GM12891 (cell line): ENCODE measurements around the gene ZNF346.

DNA sequence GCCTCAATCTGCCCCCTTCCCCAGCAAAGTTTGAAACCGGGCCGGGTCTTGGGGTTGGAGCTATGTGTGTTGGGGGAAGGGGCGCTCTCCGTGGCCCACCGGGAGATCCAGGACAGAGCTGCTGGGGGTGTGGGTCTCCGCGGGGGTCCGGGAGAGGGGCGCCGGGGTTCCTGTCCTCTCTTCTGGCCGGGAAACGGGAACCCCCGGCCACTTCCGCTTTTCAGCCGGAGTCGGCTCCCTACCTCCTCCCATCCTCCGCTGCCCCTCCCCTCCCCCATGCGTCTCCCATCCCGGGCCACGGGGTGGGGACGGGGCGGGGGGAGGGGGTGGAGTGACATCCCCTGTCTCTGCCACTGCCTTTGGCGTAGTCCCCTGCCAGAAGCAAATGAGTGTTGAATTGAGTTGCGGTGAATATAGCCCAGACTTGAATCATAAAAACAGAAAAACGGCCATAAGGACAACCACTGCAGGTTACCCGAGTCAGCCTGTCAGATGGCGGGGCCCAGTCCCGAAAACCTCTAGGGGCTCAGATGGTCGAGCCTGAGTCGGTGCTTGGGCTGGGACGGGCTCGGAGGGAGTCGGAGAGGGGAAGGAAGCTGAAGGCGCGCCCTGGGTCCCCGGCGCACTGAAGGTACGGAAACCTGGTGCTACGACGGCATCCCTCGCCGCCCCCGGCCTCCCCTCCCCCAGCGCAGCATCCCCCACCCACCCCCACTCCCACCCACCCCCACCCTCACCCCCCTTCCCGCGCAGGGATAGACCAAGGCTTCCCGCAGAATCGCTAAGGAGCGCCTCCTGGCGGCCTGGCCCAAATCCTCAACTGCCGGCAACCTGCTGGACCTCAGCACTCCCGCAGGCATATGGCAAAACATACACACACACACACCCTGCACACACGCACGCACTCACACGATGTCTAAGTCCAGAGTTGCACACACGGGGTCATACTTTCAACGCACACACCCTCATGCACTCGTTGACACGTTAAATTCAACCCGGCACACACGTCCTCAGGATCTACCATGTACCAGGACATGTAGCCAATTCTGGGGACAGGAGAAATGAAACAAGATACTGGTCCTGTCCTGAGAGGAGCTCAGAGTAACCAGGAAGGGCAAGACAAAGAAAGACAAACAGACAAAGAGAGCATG lies 1.4 kb downstream of the CPLX2 start:
- RRBS: 3% methylated on average over 20 of the region's 61 CpGs

DNA sequence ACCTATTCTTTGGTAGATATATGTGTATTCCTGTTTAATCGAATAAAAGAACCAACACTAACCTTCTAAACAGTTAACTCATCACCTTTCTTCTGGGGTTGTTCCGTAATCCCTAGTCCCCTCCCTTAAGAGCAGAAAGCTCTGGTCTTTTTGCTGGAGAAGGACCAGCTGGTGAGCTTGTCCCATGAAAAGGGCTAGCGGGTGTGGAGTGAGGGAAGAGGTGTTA lies 271 bp upstream of the THOC3 start:
- RRBS: no CpG with 5 or more reads among the region's 3 CpGs

DNA sequence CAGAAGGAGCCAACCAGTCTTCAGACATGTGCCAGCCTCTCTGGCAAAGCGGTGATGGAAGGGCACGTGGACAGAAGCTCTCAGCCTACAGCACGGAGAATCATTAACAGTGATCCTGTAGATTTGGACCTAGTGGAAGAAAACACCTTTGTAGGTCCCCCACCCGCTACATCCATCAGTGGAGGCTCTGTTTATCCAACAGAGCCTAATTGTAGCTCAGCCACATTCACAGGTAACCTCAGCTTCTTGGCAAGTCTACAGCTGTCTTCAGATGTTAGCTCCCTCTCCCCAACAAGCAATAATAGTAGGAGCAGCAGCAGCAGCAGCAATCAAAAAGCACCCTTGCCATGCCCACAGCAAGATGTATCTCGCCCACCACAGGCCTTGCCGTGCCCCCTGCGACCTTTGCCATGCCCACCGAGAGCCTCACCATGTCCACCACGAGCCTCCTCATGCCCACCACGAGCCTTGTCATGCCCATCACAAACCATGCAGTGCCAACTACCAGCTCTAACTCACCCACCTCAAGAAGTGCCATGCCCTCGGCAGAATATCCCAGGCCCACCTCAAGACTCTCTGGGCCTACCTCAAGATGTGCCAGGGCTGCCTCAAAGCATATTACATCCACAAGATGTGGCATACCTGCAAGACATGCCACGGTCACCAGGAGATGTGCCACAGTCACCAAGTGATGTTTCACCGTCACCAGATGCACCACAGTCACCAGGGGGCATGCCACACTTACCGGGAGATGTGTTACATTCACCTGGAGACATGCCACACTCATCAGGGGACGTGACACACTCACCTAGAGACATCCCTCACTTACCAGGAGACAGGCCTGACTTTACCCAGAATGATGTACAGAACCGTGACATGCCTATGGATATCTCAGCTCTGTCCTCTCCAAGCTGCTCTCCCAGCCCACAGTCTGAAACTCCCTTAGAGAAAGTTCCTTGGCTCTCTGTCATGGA lies 51.9 kb downstream of the SIMC1 start:
- RRBS: no CpG with 5 or more reads among the region's 16 CpGs

- RRBS: no CpG with 5 or more reads among the region's 2 CpGs
These were observed 18.4 kb downstream of the GPRIN1 start for GRCh38 chr5:176591496-176591949.

DNA sequence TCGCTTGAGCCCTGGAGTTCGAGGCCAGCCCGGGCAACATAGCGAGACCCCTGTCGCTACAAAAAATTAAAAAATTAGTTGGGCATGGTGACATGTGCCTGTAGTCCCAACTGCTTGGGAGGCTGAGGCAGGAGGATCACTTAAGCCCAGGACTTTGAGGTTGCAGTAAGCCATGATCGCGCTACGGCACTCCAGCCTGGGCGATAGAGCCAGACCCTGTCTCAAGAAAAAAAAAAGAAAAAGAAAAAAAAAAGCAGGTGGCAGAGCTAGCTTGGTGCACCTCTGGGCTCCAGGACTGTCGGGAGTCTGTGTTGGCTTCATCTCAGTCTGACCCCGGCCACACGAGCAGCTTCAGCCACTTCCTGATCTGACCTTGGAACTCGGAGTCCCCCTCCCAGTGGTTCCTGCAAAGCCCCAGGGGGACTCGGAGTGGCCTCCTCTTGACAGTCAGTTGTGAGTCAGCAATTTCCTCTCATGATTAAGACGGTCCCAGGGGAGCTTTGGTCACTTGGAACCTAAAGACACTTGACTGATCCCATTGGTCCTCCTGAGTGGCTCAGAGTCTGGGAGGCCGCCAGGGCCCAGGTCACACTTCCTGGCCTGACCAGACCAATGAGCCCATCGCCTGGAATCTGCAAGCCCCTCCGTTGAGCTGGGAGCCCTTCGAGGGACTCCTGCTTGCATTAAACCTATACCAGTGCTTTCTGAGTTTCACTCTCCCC lies 28.9 kb downstream of the TSPAN17 start:
- RRBS: no CpG with 5 or more reads among the region's 19 CpGs

- RRBS: 1% methylated on average over 10 of the region's 67 CpGs
These were observed at the start of gene ZNF346 for GRCh38 chr5:177022453-177023149. ZNF346 (plus strand) TSS chr5:177022696.

DNA sequence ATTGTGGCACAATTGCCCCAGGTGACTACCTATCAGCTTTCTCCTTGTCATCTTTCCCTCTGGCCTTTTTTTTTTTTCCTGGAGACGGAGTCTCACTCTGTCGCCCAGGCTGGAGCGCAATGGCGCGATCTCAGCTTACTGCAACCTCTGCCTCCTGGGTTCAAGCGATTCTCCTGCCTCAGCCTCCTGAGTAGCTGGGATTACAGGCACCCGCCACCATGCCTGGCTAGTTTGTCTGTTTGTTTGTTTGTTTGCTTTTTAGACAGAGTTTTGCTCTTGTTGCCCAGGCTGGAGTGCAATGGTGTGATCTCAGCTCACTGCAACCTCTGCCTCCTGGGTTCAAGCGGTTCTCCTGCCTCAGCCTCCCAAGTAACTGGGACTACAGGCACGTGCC lies 6.8 kb upstream of the MXD3 start:
- RRBS: no CpG with 5 or more reads among the region's 9 CpGs

DNA sequence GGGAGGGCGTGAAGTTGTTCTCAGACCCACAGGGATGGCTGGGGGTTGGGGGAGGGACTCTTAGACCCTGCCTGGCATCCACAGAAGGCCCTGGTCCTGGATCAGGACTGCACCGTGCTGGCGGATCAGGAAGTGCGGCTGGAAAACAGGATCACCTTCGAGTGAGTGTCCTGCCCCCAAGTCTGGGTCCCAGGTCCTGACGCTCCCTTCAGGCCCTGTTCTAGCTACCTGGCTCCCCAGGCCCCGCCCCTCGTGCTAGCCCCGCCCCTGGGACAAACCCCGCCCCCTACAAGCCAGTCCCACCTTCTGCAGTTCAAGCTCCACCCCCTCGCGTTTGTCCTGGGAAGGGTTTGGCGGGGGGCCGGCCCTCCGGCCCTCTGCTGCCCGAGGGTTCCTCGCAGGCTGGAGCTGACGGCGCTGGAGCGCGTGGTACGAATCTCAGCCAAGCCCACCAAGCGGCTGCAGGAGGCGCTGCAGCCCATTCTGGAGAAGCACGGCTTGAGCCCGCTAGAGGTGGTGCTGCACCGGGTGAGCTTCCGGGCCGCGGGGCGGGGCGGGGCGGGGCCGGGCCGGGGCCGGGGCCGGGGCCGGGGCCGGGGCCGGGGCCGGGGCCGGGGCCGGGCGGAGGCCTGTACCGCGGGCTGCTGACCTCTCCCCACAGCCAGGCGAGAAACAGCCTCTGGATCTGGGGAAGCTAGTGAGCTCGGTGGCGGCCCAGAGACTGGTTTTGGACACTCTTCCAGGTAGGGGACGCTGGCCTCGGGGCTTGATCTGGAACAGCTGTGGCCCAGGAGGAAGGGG lies 13.0 kb downstream of the RGS14 start:
- RRBS: no CpG with 5 or more reads among the region's 51 CpGs

DNA sequence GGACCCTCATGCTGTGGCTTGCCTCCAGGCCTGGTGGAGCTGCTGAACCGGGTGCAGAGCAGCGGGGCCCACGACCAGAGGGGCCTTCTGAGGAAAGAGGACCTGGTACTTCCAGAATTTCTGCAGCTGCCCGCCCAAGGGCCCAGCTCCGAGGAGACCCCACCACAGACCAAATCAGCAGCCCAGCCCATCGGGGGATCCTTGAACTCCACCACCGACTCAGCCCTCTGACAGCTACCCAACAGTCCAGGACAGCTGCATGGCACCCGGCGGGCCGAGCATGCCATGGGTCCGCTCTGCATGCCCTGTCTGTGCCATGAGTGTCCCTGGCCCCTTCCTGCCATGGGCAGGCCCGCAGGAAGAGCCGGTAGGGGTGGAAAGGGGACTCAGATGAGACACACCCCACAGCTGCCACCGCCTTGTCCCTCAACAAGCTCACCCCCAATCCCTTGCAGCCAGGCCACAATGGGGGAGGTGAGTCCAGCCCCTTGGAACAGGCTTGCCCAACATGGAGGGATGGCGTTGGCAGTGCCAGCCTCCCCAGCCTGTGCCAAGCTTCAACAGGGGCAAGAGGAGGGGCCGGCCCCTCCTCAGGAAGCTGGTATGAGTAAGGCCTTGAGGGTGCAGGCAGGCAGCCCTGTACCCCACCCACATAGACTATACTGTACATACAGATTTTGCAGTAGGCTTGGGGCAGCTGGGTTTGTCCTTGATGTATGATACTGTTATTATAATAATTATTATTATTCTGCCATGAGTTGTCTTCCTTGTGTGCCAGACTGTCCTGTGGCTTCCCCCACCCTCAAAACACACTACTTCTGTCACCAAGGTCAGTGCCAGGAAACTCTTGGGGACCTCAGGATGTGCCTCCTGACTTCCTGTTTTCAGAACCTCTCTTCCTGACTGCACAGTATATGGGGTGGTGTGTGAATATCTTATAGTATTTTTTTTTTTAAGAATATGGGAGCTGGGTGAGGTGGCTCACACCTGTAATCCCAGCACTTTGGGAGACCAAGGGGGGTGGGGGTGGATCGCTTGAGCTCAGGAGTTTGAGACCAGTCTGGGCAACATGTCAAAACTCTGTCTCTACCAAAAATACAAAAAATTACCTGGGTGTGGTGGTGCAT lies 12.0 kb upstream of the SLC34A1 start:
- RRBS: 90% methylated on average over 4 of the region's 17 CpGs

DNA sequence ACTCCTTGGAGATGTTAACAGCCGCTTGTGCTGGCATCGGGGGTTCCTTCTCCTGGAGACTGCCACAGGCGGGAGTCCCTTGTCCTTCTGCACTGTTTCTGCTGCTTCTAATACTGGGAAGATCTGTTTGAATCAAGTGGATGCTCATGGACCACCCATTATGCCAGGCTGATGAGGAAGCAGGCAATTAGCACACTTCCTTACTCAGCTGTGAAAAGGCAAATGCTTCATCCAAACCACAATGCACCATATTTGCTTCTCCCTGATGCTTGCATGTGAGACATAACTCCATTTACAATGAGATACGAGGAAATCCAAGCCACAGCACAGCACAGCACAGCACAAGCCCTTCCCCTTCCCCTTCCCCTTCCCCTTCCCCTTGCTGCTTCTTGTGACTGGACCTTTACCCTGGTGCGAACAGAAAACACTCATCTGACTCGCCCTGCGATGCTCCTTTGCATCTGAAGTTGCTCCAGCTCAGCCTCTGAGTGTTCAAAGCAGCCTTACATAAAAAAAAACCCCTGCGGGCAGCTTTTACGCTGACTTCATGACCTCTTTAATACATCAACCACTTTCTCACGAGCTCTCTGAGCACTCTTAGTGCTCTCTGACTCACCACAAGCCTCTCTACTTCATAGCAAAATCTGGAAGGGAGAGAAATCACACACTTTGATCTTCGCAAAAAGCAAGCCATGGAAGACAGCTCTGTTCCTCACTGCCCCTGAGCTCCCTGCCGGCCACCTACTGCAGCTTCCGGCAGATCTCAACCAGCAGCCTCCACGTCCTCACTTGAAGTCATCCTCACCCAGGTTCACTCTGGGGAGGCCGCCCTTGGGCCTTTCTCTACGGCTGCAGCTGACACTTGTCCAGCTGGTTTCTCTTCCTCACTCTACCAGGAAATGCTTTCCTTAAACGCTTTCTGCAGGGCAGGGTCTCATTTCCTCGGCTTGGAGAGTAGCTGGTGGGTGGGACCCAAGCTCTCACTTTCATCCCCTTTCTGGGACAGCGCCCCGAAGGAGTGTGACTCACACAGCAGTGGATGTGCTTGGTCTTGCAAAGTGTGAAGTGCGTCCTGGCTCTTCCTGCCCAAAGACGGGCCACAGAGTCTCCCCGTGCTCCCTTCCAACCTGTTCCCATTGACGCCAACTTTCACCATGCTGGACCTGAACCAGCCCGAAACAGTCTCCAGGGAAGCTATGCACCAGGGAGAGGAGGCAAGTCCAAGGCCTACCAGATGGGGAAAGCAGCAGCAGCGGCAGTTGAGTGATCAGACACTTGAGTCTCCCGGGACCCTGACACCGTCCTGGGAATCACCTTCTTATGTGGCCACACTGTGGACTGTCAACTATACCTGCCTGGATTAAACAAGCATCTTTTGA lies 5.3 kb downstream of the SLC34A1 start:
- RRBS: no CpG with 5 or more reads among the region's 28 CpGs

DNA sequence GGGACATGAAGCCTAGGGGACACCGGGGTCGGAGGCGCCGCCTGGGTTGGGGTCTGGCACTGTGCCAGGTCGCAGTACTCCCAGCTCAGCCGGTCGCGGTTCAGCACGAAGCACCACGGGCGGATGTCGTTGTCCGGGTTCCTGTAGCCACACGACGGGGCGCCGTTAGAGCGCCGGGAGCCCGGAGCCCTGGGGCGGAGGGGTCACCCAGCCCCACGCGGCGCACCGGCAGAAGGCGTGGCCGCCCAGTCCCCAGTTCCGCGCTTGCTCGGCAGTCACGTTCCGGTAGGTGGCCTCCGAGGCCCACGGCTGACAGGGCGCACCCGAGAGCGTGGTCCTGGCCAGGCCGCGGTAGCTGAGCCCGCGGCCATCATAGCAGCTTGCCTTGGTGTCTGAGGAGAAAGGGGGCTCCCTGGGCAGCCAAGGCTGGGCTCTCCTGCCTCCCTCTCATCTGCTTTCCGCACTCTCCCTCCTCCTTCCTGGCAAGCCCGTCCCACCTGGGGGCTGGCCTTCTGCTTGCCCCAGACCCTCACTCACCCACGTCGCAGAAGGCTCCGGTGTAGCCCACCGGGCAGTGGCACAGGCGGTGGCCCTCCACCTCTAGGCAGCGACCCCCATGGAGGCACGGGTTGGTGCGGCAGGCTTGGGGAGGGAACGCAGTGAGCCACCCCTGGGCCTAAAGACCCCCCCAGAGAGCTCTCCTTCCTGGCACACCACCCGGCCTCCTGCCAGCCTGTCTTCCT lies 4.0 kb upstream of the PFN3 start:
- RRBS: under 1% methylated on average over 19 of the region's 53 CpGs

GRCh38 chr5:177429089-177429879 lies 2.8 kb downstream of the GRK6 start:
- RRBS: no CpG with 5 or more reads among the region's 6 CpGs

DNA sequence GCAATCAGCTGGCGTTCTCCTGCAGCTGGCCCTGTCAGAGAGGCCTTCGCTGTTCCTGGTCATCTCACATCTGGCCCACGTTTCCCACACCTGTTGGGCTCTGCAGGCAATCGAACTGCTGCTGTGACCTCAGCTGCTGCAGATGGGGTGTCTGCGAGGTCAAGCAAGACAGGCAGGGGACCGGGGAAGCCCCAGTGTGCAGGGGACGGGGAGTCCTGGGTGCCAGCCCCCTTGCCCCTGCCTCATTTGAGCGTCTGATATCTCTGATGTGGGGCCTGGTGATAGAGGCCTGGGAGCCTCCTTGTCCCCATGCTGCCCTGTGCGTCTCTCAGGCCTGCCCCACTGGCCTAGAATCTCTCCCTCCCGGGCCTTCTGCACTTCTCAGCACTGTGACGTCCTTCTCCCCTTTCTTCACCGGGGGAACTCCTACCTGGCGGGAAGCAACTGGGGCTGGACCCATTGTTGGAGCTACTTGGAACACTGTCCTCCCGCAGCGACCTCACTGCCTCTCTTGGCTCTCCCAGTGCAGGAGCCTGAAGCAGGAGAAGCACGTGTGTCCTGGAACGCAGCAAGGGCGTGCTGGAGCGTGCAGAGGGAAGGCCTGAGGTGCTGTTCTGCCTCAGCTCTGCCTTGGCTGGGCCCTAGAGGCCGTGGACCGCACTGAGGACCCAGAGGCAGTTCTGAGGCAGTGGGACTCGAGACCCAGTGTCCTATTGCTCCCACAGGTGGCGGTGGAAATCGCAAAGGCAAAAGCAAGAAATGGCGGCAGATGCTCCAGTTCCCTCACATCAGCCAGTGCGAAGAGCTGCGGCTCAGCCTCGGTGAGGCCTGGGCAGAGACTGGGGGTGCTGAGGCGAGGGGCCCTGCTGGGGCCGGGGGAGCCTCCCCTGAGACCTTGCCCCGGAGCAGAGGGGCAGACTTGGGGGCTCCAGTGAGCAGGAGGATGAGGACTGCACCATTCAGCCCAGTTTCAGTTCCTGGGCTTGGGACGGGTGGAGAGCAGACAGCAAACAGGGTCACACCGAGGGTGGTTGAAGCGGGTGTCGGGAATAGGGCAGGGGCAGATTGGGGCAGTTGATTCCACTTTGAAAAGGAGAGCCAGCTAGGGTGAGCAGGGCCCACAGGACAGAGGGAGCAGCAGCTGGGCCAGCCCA lies 4.0 kb downstream of the GRK6 start:
- RRBS: no CpG with 5 or more reads among the region's 35 CpGs

DNA sequence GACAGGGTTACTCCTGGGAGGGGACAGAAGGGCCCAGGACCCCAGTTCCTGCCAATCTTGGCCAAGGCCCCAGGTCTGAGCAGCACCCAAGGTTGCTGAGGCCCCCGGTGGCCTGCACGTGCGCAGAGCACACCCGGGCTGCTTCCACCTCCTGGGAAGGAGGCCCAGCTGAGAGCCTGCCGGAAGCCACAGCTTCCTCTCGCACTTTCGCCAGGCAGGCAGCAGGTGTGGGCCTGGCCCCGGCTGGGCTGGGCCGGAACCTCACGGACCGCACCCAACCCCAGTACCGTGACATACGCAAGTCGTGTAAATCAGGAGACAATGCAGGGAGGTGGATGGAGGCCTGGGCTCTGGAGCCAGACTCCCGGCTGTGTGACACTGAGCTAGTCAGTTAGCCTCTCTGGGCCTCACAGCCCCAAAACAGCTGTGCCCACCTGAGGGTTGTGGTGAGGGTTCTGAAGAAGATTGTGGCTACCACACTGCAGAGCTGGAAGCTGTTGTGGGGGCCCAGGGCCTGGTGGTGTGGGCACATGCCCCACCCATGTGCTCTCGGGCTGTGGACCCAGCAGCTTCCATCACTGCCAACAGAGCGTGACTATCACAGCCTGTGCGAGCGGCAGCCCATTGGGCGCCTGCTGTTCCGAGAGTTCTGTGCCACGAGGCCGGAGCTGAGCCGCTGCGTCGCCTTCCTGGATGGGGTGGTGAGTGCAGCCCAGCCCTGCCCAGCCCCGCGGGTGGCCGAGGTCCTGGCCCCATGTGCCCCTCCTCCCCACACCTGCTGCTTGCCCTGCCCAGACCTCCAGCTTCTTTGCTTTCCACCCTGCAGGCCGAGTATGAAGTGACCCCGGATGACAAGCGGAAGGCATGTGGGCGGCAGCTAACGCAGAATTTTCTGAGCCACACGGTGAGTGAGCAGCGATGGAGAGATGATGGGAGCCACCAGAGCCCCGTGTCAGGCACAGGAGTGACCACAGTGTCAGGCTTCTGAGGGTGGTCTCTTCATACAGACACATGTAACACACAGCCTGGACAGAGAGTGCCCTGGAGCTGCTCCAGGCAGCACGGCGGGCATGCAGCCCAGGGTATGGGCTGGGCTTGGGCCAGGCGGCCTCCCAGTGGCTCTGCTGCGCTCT lies 5.3 kb downstream of the GRK6 start:
- RRBS: 2% methylated on average over 4 of the region's 41 CpGs

DNA sequence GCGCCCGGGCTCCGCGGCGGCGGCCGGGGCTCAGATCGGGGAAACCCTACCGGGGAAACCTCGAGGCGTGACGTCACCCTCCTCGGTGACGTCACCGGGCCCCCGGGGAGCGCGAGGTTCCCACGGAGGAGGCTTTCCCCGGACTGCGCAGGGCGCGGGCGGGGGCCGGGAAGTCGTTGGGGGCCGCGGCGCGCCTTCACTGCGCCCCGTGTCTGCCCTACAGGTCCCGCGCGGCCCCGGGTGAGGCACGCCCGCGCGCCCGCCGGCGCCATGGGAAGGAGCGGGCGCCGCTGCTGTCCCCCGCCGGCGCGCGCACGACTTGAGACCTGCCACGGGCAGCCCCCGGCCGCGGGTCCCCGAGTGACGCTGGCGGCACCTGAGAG lies 8.0 kb downstream of the PRR7 start:
- RRBS: under 1% methylated on average over 31 of the region's 59 CpGs

- RRBS: no CpG with 5 or more reads among the region's 17 CpGs
These were observed 11.7 kb downstream of the PRR7 start for GRCh38 chr5:177458248-177458778.

DNA sequence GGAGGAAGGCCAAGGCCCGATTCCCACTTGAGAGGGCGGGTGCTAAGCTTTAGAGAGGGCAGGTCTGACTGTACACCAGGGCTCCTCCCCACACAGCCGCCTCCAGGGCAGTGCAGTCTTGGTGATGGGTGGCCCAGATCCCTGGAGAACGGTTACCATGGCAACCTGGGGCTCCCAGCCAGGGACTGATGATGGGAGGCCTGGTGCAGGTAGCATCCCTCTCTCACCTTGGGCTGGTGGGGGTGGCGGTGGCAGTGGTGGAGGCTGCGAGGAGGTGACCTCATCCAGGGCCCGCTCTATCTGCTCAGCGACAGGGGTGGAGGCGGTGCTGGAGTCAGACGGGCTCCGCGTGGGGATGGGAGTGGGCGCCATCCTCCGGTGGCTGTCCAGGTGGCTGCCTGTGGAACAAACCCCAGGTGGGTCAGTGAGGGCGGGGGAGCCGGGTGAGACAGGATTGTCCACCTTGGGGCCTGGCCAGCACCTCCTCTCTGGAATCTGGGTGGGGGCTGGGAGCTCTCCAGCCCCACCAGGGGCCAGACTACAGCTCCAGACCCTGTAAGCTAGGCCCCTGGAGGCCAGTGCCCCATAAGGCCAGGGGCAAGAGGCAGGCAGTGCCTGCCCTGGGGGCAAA lies 12.4 kb downstream of the PRR7 start:
- RRBS: 82% methylated on average over 3 of the region's 16 CpGs

- RRBS: no CpG with 5 or more reads among the region's 7 CpGs
These were observed 5.5 kb downstream of the DBN1 start for GRCh38 chr5:177467990-177468326.

GRCh38 chr5:177497198-177497514 lies 248 bp downstream of the PDLIM7 start:
- RRBS: 1% methylated on average over 15 of the region's 26 CpGs

DNA sequence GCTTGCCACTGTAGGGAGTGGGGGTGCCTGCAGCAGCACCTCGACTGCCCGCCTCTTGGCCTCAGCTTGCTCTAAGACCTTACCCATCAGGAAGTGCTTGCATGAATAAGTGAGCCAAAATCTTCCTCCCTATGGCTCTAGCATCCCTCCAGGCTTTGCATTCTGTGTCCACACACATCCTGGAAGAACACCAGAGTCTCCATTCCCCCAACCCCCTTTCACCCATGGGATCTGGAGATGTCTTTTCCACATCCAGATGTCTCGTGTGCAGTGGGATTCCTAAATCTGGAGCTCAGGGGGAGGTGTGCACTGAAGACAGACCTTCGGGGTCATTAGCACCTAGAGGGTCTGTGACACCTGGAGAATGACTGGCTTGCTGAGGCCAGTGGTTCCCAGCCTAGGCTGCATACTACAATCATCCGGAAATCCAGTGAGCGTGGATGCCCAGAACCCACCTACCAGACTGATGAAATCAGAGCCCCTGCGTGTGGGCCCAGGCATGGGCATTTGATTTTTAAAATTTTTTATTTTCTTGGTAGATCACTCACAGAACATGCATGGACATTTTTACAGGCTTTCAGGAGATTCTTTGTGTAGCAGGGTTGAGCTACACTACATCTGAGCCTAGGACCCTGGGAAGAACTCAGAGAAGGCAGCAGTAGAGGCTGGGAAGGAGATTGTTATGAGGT lies 4.1 kb upstream of the PDLIM7 start:
- RRBS: no CpG with 5 or more reads among the region's 7 CpGs